Metastatic Lung Carcinoma in the Adrenal Gland (tissue), 1 donor: ENCODE data around the genes EARS2, RBBP6 and KDM8.

DNA sequence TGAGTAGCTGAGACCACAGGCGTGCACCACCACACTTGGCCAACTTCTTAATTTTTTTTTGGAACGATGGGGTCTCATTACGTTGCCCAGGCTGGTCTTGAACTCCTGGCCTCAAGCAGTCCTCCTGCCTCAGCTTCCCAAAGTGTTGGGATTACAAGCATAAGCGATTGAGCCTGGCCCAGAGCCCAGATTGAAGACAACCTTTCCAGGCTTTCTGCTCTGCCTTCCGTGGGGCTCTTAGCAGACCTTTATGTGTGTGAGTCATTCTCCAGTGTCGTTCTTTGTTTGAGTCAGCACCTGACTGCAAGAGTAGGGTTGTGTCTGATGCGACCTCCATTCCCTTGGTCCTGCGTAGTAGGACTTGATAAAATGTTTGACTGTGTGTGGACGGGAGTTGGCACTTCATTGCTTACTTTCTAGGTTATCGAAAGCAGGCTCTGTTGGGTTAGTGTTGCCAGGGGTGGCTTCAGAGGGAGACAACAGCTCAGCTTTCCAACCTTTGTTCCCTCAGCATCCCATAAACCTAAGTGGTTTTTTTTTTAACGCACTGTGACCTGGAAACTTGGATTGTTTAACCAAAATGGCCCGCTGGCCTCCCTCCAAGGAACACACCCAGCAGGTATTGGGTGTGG is 26.4 kb downstream of the EEF2K start:
- PRO-cap, result no peak

- PRO-cap, result no peak
Observed at GRCh38 chr16:22353969-22354464, 20.4 kb downstream of the CDR2 start.

GRCh38 chr16:22406051-22406454 is 31.6 kb upstream of the CDR2 start:
- PRO-cap, result no peak

- PRO-cap, result no peak
Observed at GRCh38 chr16:22606435-22606977, 95.8 kb downstream of the NPIPB5 start.

GRCh38 chr16:22838547-22838746 is 24.5 kb downstream of the HS3ST2 start:
- PRO-cap, result no peak

DNA sequence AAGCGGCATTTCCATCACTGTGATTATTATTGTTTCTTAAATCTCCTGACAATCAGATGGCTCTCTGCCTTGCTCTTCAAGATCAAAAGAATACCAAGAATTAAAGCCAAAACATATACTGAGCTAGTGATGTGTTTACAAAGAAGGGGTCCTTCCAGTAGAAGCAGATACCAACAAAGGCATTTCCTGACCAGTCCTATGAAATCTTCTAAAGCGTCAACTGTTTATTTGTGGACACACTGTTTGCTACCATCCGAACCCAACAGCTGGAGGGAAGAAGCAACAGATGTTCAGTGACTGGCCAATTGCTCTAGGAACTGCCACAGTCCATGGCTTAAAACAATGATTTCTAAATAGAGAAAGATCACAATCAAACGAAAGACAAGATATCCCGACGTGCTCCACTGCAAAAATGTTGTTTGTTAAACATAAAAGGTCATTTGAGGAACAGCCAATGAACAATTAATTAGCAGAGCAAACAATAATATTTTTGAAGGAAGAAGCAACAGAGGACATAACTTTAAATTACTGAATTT is 17.4 kb downstream of the USP31 start:
- PRO-cap, result no peak

DNA sequence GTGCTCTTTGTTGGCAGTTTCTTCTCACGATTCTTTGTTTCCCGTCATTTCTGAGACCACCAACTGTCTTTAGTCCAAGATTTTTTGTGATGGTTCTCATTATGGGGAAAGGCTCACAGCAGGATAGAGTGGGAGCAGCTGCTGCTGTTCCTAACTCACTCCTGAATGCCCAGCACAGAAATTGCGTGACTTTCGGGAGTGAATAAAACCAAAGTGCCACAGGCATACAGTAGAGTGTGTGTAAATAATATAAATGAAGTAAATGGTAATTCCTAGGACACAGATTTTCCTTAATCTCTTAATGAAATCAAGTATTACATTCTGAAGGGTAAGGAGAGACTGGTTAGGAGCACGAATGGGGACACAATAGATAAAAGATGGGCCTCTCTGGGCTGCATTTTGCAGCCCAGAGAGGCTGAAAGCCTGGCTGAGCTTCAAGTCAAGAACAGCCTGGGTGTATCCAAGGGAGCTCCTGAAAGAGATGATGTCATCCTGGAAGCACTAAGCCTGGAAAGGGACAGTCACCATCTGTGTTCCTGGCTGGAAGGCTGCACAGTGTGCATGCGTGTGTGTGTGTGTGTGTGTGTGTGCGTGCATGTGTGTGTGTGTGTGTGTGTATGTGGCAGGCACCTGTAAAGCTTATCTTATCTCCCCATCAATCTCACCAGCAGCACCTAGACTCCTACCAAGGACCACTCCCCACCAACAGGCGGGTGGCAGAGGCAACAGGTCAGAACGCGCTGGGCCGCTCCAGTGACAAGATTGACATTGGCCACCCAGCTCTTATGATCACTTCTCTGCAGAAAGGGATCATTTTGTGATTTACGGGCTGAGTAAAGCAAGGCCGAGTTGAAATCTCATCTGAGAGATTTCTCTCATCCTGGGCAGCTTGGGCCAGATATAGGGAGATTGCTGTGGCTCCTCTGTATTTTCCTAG is 44.2 kb downstream of the COG7 start:
- PRO-cap, result no peak

DNA sequence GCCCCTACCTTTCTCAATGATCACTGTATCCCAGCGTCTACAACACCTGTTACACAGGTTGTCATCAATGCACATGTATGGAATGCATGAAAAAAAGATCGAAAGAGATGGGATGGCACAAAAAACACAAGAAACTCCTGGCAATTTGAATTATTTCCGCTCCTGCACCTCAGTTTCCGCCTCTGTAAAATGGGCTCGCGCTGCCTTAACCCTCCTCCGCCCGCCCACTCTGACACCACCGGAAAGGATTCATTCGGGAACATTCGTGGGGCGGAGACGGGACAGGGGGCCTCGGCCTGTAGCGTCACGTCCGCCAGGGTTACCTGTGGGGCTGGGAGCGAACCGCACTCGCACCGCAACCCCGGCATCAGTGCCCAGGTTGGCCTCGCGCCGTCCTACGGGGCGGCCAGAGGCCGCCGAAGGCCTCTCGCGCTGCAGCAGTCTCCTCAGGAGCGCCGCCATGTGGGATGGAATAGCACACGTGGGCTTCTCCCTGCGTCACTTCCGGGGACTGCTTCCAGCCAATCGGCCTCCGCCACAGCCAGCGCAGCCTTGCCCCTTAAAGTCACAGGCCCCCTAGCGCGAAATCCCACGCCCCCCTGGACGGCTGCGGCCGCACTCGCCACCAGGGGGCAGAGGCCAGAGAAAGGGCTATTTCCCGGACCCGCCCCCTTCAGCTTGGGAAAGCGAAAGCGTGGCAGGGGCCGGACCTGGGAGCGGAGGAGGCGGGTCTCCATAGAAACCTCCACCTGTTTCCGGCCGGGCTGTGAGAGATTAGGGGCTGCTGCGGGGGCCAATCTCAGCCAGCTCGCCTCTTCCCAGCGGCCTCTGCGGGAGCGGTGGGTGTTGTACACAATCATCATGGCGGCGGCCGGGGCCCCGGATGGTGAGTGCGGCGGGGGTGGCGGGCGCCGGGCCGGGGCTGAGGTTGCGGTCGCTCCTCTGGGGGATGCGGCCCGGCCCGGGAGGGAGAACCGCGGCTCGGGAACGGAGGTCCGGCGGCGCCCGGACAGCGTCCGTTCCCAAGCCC is at the start of gene EARS2:
Gene EARS2, minus strand, starts transcription at position 469 of the 1,030 bp plus-strand sequence.
- PRO-cap, result bidirectional peak, plus-strand start at position 262 of the sequence, minus-strand start at position 231 of the sequence; bidirectional peak, plus-strand start at position 855 of the sequence, minus-strand start at position 506 of the sequence

- PRO-cap, result no peak
Observed at GRCh38 chr16:23580774-23581301, 15.3 kb downstream of the NDUFAB1 start.

DNA sequence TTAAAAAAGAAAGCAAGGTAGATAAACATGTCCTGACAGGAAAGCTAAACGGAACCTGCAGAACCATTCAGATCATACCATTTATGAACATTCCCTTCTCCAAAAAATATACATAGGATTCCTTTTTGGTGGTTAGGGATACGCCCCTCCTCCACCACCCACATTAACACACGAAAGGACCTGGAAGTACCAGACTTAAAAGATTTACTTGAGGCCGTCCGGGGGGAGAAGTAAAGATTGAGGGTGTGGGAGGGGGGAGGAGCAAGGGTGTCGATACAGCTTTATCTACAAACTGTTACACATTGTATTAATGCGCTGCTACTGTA is 564 bp downstream of the PALB2 start:
- PRO-cap, result no peak

- PRO-cap, result no peak
Observed at GRCh38 chr16:24185100-24185758, 70.9 kb upstream of the CACNG3 start.

DNA sequence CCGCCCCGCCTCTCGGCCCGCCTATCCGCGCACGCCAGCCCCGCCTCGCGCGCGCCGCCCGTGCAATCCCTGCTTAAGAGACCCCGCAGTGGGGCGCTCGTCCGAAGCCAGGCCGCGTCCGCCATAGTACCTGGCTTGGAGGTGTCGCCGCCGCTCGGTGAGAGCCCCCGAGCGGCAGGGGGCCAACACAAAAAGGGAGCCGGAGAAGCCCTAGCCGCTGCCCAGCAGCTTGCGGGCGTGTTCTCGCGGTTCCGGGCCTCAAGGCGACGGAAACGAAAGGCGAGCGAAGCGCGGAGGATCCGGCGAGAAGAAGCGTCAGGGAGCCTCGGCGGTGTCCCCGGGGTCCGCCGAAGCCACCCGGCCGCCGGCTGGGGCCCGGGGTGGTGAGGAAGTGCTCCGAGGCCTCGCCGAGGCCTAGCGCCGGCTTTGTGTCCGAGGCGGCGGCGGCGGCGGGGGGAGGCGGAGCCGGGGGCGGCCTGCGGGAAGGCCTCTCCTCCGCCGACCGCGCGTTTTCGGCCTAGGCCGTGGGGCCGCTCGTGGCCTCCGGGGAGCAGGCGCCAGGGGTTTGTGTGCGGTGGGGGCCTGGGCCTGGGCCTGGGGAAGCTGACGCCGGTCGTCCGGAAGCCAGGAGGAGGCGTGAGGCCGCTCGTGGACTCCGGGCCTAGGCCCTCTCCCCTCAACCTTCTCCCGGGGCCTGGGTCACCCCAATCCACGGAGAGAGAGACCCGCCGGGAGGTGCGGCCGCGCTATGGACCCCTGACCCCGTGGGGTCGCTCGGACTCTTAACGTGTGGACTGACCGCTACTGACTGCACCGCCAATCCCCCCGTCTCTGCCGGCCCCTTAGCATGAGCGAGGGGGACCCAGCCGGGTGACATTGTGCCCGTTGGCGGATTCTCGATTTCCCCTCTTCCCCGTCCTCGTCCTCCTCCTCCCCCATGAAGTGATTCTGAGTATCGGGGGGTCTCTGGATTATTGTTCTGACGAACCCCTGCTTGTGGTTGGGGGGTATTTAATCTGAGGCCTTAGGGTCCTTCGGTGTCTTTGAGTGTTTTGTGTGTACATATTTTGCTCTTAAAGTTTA is at the start of gene RBBP6:
Gene RBBP6, plus strand, starts transcription at position 86 of the 1,083 bp plus-strand sequence.
- PRO-cap, result bidirectional peak, plus-strand start at position 88 of the sequence, minus-strand start outside the sequence

GRCh38 chr16:24557145-24557984 is 18.0 kb downstream of the RBBP6 start:
- PRO-cap, result no peak

DNA sequence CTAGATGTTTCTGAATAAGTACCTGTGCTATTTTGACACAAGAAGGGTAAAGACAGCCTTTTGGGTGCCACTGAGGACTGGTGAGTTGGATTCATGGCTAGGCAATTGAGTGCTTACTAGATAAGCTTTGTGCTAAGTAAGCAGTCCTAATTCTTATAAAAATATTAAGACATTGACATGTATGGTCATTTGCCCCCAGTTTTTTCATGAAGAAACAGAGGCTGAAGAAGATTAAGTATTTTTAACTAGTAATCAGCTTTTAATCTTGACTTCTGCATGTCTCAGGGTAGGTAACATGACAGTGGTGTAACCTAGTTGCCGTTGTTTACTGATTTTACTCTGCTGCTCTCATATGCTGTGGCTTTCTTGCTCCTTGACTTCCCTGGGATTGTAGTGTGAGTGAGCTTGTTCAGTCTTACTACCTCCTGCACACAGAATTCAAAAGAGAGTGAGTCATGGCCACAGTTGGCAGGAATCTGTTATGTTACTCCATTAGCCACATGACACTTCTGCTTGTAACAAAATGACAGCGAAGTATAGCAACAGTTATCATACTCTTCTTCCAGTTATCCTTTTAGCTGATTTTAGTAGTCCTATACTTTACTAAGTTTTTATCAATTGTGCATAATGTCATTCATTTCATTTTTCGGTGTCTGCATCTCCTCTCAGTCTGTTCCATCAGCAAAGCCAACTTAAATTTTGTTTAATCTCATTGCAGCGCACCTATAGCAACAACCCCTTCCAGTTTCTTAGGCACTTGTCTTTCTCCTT is 18.7 kb downstream of the TNRC6A start:
- PRO-cap, result no peak

GRCh38 chr16:24838574-24839344 is 7.0 kb upstream of the SLC5A11 start:
- PRO-cap, result no peak

GRCh38 chr16:24919316-24920268 is 73.8 kb downstream of the SLC5A11 start:
- PRO-cap, result no peak

- PRO-cap, result no peak
Observed at GRCh38 chr16:25051841-25052349, 36.7 kb upstream of the ARHGAP17 start.

GRCh38 chr16:26256568-26256972 is 564.8 kb downstream of the HS3ST4 start:
- PRO-cap, result no peak

DNA sequence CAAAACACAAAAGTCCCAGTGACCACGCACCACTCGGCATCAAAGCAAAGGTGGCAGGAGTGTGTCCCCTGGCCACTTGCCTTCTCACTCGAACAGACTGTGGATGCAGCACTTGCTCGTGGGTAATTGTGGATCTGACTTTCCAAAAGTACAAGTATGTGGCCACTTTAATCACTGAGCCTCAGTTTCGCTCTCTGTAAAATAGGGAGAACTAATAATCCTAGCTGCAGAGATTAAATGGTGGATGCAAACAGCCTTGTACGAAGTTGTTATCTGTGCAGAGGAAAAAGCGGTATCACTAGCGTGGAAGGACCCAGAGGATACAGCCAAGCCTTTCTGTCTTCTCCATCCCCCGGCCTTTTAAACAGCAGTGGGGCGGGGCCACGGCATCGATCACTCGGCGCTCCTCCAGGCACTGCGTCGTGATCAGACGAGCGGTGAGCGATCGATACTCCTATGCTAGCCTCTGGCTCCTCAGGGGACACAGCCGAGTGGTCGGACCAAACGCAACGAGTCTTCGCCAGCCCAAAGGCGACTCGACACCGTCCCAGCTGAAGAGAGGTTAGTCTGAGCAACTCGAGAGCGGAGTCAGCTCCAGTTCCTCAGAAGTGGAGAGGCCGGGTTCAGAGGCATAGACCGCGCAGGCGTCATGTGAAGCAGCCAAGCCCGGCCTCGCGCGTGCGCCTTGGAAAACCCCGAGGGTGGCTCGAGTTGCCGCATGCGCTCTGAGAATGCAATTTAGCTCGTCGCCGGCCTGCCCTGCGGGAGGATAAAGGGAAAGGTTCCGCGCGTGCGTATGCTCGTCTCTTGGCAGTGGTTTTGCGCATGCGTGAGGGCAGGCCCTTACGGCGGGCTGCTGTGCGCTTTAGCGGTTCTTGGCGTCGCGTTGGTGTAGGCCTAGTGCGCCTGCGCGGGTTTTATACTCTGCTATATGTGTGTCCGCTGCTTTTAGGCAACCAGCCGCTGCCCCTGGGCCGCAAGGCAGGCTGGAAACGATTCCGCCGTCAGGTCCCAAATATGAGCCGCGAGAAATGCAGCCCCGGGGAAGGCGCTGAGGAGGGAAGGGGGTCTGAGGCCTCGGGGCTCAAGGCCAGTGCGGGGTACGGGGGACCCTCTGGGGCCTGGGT is at the start of gene KDM8:
Gene KDM8, plus strand, starts transcription at position 451 of the 1,127 bp plus-strand sequence.
- PRO-cap, result bidirectional peak, plus-strand start at position 423 of the sequence, minus-strand start at position 334 of the sequence; bidirectional peak, plus-strand start at position 872 of the sequence, minus-strand start at position 674 of the sequence

- PRO-cap, result no peak
Observed at GRCh38 chr16:27216918-27217796, 13.8 kb downstream of the KDM8 start.